ENCODE results near the genes HCLS1, IQCB1, PDIA5 and SEC22A.

DNA sequence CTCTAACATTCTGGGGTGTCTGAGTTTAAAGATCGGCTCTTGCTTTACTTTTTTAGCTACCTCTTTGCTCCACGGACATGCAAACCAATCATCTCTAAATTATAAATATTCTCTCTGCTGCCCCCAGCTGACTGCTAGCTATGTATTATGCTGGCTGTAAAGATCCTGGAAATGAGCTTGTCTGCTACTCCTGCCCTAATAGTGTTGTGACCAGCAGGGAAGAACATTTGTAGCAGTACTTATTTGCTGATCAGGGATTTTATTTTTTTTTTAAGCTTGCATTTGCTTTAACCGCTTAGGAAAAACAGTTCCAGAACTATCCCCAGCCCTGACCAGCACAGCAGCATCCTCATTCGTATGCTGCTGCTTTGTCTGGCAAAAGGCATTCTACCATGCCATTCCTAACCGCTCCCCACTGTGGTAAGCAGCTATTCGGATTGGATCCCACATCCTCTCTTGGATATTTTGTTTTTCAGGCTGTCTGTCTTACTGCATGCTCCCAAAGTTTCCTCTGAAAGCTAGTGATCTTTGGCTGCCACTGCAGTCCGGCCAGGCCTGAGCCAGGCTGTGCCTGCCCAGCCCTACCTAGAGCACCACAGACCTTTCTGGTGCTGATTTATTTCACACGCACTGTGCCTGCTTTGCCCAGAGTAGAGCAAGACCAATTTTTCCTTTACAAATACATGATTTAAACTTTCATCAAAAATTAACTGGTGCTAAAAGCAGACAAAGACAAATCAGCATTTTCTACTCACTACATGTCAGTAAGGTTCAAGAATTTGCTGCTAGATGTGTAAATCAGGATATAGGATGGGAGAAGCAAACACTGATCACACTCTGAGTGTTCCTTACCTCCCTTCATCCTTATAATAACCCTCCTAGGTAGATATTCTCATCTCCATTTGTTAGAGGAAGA lies 28.1 kb upstream of the NDUFB4 start:
CAGE:
- cytosol, long polyA minus RNA = no peak
- cytosol, long polyA plus RNA = no peak
- long polyA plus RNA = no peak
- nucleus, long polyA minus RNA = no peak
- nucleus, long polyA plus RNA = no peak

GRCh38 chr3:120840200-120840465 lies 67.9 kb upstream of the STXBP5L start:
CAGE:
- cytosol, long polyA minus RNA = no peak
- cytosol, long polyA plus RNA = no peak
- long polyA plus RNA = no peak
- nucleus, long polyA minus RNA = no peak
- nucleus, long polyA plus RNA = no peak

DNA sequence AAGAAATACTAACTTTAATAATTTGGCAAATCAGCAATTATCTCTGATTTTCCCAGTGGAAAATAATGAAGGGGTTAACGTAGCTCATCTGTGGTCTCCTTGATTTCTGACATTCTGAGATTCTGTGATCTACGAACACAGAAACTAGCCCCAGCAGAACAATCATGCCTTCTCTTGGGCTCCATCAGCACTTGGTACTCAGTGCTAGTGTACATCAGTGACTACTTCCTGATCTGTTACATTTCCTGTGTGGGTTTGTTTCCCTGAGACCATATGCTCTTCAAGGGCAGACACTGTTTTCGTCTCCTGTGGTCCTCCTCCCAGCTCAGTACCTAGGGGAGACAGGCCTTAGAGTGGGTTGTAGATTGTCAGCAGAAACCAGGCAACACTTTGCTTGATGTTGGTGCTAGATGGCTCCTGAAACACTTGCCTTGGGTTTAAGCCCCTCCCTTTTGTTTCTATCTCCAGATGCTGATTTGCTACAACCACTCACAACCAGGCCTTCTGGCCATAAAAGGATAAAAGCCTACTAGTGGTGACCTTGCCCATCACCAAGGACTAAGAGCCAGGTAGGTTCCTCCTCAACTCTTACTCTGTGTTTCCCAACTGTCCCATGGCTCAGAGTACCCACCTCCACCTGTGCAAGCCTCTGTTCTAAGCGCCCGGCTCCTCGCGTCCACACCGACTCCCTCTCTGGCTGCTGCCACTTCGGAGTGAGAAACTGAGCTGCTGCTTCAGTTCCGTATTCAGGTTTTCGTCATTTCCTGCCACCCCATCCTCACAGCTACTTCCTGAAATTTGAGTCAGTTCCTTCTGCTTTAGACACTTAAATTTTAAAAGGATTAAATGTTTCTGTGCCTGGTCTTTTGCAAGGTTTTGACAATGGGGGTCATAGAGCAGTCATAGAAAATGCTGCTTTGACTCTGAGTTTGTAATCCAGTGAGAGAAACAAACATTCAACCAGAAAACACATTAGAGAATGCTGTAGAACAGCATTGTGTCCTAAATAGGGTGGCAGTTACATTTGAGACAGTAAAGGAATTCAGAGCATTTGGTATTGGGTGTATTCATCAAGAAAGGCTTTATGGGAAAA lies at the start of gene HCLS1:
TSS of gene HCLS1 (minus strand) at position 715 of the 1,093 bp plus-strand sequence.
CAGE:
- cytosol, long polyA minus RNA = no peak
- cytosol, long polyA plus RNA = no peak
- long polyA plus RNA = no peak
- nucleus, long polyA minus RNA = no peak
- nucleus, long polyA plus RNA = no peak

CAGE:
- cytosol, long polyA minus RNA = no peak
- cytosol, long polyA plus RNA = no peak
- long polyA plus RNA = no peak
- nucleus, long polyA minus RNA = no peak
- nucleus, long polyA plus RNA = no peak
These were observed 15.3 kb upstream of the HCLS1 start for GRCh38 chr3:121675984-121676329.

DNA sequence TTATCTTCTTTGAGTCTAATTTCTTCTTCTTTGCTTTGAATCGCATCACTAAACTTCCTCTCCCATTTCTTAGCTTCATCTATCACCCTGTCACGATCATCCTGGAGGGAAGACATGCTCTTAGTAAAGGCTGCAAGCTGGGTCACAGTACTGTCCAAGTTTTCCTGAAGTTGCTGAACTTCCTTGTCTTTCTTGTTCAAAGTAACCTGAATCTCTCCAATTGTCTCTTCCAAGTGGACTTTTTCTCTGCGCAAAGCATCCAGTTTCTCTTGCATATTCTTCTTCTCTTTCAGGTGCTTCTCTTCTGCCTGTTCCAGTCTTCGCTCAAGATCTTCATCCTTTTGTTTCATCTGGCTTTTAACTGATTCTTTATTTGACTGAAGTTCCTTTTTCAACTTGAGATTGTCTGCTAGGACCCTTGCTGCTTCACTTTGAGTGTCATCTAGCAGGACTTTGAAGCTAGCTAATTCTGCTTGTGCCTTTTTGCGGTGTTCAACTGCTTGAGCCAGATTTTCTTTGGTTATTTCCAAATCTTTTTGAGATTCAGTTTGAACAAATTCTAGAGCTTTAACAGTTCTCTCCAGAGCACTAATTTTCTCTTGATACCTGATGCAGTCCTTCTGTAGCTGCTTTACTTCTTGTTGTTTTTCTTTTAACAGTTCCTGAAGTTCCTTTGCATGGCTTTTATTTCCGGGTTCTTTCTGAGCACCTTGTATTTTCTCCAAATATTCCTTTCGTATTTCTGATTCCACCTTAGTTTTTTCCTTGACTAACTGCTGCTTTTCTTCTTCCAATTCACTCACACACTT lies 33.3 kb upstream of the HCLS1 start:
CAGE:
- cytosol, long polyA minus RNA = no peak
- cytosol, long polyA plus RNA = no peak
- long polyA plus RNA = no peak
- nucleus, long polyA minus RNA = start-site peak on the plus strand centred at position 215 of the sequence, 323 bp wide, 22 reads
- nucleus, long polyA plus RNA = no peak

CAGE:
- cytosol, long polyA minus RNA = start-site peak on the minus strand at chr3:121834988-121834993, 94 reads; start-site peak on the plus strand at chr3:121835209-121835237, 8 reads
- cytosol, long polyA plus RNA = start-site peak on the plus strand at chr3:121835208-121835238, 156 and 20 reads in 2 replicates
- long polyA plus RNA = start-site peak on the minus strand at chr3:121834991-121835064, 198 and 395 reads in 2 replicates
- nucleus, long polyA minus RNA = start-site peak on the minus strand at chr3:121834973-121834992, 157 reads; start-site peak on the plus strand at chr3:121835203-121835237, 23 reads
- nucleus, long polyA plus RNA = start-site peak on the minus strand at chr3:121834986-121835012, 183 and 176 reads in 2 replicates; start-site peak on the plus strand at chr3:121835219-121835237, 47 and 58 reads in 2 replicates
These were observed at the start of gene IQCB1 for GRCh38 chr3:121834672-121835474. IQCB1 (minus strand) TSS chr3:121835060.

DNA sequence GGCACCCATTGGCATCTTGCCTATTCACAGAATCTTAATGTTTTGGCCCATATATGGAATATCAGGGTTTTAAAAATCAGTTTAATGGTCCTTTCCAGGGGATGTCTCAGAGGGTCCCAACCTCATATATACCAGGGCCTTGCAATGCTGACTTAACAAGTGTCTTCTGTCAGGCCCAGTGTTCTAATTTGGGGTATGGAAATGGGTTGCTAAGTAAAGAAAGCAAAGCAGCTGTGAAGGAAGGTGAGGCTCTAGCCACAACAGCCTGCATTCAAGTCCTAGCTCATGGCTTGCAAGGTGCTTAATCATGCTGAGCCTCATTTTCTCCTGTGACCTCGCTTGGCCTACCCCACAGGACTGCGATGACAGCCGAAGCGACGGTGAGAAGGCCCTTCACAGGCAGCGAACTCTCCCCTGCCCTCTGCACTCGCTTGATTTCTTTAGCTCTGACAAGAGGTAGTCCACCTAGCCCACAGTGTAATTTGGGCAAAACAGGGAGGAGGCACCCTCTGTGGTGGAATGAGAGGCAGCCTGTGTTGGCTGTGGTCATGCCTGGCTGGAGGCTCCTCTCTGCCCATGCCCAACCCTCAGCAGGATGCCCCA lies 29.4 kb downstream of the ILDR1 start:
CAGE:
- cytosol, long polyA minus RNA = no peak
- cytosol, long polyA plus RNA = no peak
- long polyA plus RNA = no peak
- nucleus, long polyA minus RNA = no peak
- nucleus, long polyA plus RNA = no peak

GRCh38 chr3:122074585-122075480 lies 19.7 kb downstream of the CD86 start:
CAGE:
- cytosol, long polyA minus RNA = no peak
- cytosol, long polyA plus RNA = no peak
- long polyA plus RNA = no peak
- nucleus, long polyA minus RNA = no peak
- nucleus, long polyA plus RNA = no peak

GRCh38 chr3:122233230-122234113 lies 50.0 kb downstream of the CASR start:
CAGE:
- cytosol, long polyA minus RNA = no peak
- cytosol, long polyA plus RNA = no peak
- long polyA plus RNA = no peak
- nucleus, long polyA minus RNA = no peak
- nucleus, long polyA plus RNA = no peak

CAGE:
- cytosol, long polyA minus RNA = start-site peak on the plus strand at chr3:122409820-122409943, 29 reads
- cytosol, long polyA plus RNA = no peak
- long polyA plus RNA = start-site peak on the plus strand at chr3:122409797-122409941, 660 and 485 reads in 2 replicates
- nucleus, long polyA minus RNA = no peak
- nucleus, long polyA plus RNA = no peak
These were observed 6.5 kb downstream of the WDR5B start for GRCh38 chr3:122408996-122410180.

DNA sequence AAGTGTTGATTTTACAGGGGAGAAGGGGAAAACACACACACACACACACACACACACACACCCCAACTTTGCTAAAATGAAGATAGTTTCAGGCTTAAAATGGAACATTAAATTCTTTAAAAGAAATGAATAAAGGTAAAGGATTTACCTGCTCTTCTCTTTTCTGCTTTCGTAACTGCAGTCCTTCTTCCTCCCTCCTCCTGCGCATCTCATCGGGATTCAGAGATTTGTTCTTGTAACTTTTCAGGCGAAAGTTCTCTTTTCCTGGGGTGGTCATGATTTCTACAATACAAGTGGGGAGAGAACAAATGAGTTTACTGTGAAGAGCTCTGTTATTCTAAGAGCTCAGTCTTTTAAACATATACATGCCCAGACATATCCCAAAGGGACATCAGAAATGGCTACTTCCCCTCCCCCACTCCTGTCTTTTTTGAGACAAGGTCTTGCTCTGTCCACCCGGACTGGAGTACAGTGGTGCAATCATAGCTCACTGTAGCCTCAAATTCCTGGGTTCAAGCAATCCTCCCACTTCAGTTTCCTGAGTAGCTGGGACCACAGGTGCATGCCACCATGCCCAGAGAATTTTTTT lies 18.4 kb downstream of the KPNA1 start:
CAGE:
- cytosol, long polyA minus RNA = start-site peak on the minus strand centred at position 249 of the sequence, 58 bp wide, 37 reads
- cytosol, long polyA plus RNA = no peak
- long polyA plus RNA = no peak
- nucleus, long polyA minus RNA = start-site peak on the minus strand centred at position 219 of the sequence, 123 bp wide, 34 reads
- nucleus, long polyA plus RNA = no peak

DNA sequence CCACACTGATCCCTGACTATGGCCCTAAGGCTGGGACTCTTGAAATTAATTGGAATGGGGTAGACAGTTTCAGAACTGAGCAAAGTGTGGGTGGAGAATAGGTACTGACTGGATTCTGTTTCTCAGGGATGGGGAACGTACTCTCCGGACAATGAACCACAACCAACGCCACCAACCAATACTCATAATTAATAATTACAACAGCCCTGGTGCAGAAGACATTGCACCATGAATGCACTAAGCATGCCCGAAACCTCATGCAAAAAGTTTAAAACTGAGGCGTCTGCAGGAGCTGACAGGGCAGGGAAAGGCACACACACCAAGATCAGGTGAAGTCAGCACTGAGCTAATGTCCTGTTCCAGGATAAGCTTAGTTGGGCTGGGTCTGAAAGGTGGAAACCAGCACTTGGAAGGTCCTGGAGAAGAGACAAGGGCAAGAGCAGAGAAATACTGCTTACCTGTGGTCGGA lies 8.0 kb downstream of the PARP14 start:
CAGE:
- cytosol, long polyA minus RNA = no peak
- cytosol, long polyA plus RNA = no peak
- long polyA plus RNA = no peak
- nucleus, long polyA minus RNA = no peak
- nucleus, long polyA plus RNA = no peak

GRCh38 chr3:122880660-122881190 lies 85.9 kb downstream of the SLC49A4 start:
CAGE:
- cytosol, long polyA minus RNA = start-site peak on the plus strand at chr3:122880829-122881142, 9 reads
- cytosol, long polyA plus RNA = no peak
- long polyA plus RNA = no peak
- nucleus, long polyA minus RNA = no peak
- nucleus, long polyA plus RNA = no peak

CAGE:
- cytosol, long polyA minus RNA = no peak
- cytosol, long polyA plus RNA = no peak
- long polyA plus RNA = no peak
- nucleus, long polyA minus RNA = no peak
- nucleus, long polyA plus RNA = no peak
These were observed 13.6 kb upstream of the PDIA5 start for GRCh38 chr3:123053090-123053674.

GRCh38 chr3:123066630-123067971 lies at the start of gene PDIA5:
PDIA5 (plus strand) TSS chr3:123067025.
CAGE:
- cytosol, long polyA minus RNA = start-site peak on the plus strand at chr3:123067025-123067135, 34 reads
- cytosol, long polyA plus RNA = start-site peak on the plus strand at chr3:123067022-123067127, 75 and 22 reads in 2 replicates
- long polyA plus RNA = start-site peak on the plus strand at chr3:123067048-123067130, 524 and 284 reads in 2 replicates
- nucleus, long polyA minus RNA = start-site peak on the plus strand at chr3:123067075-123067136, 28 reads
- nucleus, long polyA plus RNA = start-site peak on the plus strand at chr3:123067048-123067136, 348 and 201 reads in 2 replicates

GRCh38 chr3:123084642-123085363 lies 18.0 kb downstream of the PDIA5 start:
CAGE:
- cytosol, long polyA minus RNA = no peak
- cytosol, long polyA plus RNA = no peak
- long polyA plus RNA = no peak
- nucleus, long polyA minus RNA = no peak
- nucleus, long polyA plus RNA = no peak

DNA sequence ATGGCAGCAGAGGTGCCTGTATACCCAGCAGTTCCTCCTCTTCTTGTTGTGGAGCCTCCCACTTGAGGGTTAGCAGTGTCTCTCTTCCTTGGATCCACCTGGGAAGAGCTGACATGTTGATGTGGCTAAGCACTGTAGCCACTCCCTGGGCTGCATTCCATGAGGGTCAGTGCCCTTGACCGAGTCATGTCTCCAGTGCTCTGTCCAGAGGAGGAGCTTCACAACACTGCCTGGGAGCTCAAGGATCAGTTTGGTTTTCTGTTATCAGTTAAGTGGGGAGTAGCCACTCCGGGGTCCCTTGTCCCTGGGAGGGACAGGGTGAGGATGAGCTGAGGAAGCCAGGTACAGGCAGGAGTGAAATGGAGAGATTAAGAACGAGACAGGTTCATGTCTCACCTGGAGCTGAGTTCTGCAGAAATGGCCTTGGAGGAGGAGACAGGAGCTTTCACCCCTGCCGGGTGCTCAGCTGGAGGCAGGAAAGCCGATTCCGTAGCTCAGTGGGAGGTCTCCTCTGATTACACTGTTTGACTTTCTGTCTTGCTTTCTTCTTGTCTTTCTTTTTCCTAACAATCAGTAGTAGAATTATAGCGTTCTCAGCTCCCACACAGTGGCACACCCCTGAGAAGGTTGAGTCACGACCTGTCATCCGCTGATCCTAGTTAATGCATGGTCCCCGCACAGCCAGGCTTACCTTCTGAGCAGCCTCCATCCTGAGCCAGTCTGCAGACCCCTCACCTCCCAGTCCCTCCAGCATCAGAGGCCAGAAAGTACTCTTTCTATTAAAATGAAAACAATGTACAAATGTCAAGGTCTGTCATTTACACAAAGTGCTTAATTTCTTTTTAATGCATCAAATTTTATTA lies 57.8 kb upstream of the SEC22A start:
CAGE:
- cytosol, long polyA minus RNA = no peak
- cytosol, long polyA plus RNA = no peak
- long polyA plus RNA = no peak
- nucleus, long polyA minus RNA = no peak
- nucleus, long polyA plus RNA = no peak

CAGE:
- cytosol, long polyA minus RNA = no peak
- cytosol, long polyA plus RNA = start-site peak on the plus strand at chr3:123201929-123202006, 27 and 23 reads in 2 replicates
- long polyA plus RNA = no peak
- nucleus, long polyA minus RNA = start-site peak on the plus strand at chr3:123201928-123202026, 37 reads
- nucleus, long polyA plus RNA = start-site peak on the plus strand at chr3:123201965-123201978, 40 and 33 reads in 2 replicates
These were observed at the start of gene SEC22A for GRCh38 chr3:123201137-123202081. SEC22A (plus strand) TSS chr3:123201943.

DNA sequence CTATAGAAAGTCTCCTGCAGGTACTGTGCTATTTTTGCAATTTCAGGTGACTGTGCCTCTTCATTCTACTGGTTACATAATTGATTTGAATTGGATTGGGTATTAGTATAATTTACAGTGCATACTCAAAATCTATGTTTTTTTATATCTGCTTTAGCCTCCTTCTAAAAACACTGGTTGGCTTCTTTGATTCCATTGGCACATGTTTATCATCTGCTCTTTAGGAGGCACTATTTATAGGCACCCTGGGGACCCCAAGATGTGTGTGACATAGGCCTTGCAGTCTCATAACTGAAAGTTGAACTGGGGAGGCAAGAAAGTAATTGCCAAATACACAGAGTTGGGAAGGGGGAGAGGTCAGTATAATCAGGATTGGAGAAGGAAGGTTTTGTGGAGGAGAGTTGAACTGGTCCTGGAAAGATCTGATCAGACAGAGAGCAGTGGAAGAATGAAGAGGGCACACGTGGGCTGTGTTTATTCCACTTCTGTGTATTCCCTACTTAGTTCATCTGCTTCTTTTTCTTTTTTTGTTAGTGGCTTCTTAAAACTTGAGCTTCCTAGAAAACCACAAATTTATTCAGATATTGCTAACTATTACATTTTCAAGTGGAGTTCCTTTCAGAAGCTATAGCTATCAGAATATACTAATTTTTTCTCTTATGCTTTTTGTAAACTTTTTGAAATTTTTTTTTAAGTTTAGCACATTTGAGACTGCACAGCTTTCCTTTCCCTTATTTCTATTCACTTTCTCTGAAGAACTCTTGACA lies 44.4 kb downstream of the SEC22A start:
CAGE:
- cytosol, long polyA minus RNA = no peak
- cytosol, long polyA plus RNA = no peak
- long polyA plus RNA = no peak
- nucleus, long polyA minus RNA = no peak
- nucleus, long polyA plus RNA = no peak

DNA sequence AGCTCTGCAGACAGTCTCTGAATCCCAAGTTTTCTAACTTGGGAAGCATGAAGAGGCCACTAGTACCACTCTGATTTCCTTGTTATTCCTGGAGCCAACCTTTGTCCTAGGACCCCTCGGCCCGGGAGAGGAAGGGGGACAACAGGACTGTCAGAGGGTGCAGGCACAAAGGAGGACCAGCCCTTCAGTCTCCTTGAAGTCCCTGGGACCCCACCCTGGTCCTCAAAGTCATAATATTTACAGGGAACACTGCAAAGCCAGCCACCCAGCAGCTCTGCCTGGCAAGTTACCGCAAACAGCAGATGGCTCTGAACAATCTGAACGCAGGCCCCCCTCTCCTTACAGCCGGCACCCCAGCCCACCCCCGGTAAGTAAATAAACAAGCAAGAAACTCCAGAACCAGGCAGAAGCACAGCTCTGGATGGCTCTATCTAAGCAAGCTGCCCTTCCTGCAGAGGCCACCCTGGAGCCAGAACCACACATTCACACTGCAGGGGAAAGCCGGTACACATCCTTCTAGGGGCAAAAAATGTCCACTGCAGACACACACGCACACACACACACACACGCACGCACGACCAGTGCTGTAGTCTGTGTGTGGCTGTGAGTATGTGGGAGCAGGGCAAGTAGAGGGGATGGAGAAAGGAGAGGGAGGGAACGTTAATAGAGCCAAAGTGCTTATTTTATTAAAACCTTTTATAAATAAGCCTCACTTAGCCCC lies 64.0 kb downstream of the ADCY5 start:
CAGE:
- cytosol, long polyA minus RNA = no peak
- cytosol, long polyA plus RNA = no peak
- long polyA plus RNA = no peak
- nucleus, long polyA minus RNA = no peak
- nucleus, long polyA plus RNA = no peak

Measured in keratinocyte (primary cell).